Mammary microvascular endothelial cell (primary cell): ENCODE measurements around a stretch of chr18.

DNA sequence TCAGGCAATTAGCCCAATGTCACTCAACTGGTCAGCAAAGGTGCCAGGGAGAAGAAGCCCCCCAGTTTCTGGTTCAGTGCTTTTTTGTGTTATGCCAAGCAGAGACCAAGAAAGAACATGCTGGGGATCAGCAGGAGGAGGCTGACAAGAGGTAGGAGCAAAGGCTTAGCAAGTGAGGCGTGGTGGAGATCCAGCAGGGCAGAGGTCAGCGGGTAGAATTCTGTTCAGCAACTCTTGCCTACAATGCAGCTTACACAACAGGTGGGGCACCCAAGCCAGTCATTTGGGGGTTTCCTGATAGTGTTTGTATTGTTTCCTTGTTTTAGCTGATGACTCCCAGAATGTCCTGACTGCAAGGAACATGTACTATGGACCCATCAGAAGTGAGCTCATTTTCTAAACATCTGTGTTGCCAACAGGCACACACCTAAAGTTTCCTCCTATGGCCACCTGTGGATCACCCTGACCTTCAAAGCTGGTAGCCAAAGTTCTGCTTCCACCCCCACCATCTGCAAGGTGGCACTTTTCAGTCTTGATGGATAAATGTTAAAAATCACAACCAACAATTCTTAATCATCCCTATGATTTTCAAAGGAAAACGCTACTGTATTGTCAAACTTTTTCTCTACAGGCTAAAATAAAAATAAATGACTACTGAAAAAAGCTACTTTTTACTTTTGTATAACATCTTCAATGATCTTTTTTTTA is 28.0 kb downstream of the LPIN2 start:
- RAMPAGE, long total RNA, result no peak

GRCh38 chr18:3014663-3014938 is 1.7 kb upstream of the LPIN2 start:
- RAMPAGE, long total RNA, result no peak

- RAMPAGE, long total RNA, result no peak
These were observed 13.8 kb upstream of the LPIN2 start for GRCh38 chr18:3026597-3027315.

DNA sequence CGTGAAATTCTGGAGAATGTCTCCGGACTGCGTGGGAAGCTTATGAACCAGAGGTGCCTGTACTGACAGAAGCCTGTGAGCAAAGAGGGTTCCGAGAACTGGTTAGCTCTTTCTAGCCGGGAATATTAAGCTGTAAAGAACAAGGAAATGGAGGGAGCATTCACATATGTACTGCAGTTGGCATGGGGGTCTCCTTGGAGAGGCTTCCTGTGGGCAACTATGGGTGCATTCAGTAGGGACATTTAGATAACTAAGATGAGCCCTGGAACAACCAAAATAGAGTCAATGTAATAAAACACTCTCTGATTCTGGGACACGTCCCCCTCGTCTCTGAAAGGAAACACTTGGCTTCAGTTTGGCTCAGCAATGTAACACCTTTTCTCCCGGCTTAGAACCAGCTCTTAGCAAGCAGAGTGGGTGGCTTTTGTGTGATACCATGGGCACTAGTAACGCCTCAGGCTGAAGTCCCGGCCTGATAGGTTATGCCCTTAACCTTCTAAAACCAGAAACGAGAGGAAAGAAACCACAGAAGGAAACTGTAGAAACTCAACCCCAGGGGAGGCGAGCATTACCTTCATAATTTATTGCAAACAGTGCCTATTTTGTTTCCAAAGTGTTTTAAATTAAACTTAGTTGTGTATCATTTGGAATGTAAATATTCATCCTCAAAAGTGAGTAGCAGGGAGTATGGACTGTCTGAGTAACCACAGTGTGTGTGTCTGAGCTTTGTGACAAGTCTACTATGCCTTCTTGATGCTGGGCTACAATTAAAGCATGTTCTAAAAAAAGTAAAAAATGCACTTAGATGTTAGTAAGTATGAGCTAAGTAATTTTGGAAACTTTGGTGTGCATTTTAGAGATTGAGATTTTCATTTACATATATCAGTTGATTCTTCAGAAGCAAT is 48.9 kb upstream of the LPIN2 start:
- RAMPAGE, long total RNA, result no peak

- RAMPAGE, long total RNA, result no peak
These were observed 99.9 kb downstream of the MYOM1 start for GRCh38 chr18:3119610-3120468.

DNA sequence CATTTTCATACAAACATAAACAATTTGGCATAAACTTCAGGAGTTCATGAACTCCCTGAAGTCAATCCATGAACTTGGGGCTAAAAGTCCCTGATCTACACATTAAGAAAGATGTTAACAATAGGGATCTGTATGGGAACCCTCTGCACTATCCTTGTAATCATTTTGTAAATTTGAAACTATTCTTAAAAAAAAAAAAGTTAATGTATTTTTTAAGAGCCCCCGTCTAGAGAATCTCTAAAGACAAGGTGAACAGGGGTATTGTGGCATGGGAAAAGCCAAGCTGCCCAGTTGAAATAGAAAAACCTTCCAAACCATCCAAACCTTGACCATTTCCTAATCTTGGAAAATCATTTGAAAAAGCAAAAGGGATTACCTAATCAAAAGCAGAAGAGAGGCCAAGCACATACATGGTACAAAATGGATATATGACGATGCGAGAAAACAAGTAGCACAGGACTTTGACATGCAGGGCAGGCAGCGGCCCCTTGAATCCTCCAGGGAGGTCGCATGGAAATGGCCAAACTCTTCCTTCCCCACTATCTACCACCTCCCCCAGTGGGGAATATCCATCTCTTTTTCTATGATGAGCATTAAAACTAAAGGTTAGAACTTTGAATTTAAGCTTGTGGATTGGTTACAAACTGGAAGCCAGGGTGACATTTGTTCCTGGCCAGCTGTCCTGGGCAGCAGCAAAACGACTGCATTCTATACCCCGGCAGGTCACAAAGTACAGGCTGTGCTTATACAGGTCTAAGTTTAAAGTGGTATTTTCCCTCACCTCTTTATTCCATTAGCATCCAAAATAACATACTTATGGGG is 24.8 kb downstream of the MYOM1 start:
- RAMPAGE, long total RNA, result no peak

- RAMPAGE, long total RNA, result no peak
These were observed 5.1 kb downstream of the MYOM1 start for GRCh38 chr18:3214556-3215253.

GRCh38 chr18:3217742-3218350 is 1.9 kb downstream of the MYOM1 start:
- RAMPAGE, long total RNA, result no peak

- RAMPAGE, long total RNA, result no peak
These were observed 10.7 kb upstream of the MYOM1 start for GRCh38 chr18:3230296-3230979.

GRCh38 chr18:3261287-3261987 is 496 bp upstream of the MYL12B start:
- RAMPAGE, long total RNA, result no peak

GRCh38 chr18:3401575-3402252 is 48.3 kb upstream of the TGIF1 start:
- RAMPAGE, long total RNA, result no peak

GRCh38 chr18:3495566-3496116 is 45.7 kb downstream of the TGIF1 start:
- RAMPAGE, long total RNA, result no peak

DNA sequence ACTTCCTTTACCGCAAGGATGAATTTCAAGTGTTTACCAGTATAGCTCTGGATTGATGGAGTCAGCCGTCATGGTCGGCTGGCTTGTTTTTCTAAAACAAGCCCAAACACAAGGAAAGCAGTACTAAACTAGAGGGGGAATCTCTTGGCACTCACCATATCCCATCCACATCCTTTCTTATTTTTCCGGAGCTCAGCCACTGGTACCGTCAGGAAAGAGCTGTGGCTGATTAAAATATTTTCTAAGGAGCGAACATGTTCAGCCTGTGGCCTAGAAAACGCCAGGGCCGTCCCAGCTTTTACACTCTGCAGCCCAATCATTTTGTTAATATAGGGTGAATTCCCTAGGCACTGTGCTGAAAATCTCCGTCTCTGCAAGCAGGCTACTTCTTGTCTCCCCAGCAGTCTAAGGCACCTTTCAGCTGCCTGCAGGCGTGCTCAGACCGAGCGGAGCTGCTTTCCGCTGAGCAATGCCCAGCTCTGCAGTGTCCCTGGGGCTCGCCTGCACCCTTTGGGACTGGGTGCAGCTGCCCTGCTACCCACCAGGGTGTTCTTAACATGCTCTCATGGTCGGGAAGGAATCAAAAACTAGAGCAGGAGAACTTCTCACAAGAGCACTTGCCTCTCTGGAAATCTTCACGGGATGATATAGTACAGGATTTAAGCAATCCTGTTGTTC is 59.2 kb downstream of the TGIF1 start:
- RAMPAGE, long total RNA, result no peak

DNA sequence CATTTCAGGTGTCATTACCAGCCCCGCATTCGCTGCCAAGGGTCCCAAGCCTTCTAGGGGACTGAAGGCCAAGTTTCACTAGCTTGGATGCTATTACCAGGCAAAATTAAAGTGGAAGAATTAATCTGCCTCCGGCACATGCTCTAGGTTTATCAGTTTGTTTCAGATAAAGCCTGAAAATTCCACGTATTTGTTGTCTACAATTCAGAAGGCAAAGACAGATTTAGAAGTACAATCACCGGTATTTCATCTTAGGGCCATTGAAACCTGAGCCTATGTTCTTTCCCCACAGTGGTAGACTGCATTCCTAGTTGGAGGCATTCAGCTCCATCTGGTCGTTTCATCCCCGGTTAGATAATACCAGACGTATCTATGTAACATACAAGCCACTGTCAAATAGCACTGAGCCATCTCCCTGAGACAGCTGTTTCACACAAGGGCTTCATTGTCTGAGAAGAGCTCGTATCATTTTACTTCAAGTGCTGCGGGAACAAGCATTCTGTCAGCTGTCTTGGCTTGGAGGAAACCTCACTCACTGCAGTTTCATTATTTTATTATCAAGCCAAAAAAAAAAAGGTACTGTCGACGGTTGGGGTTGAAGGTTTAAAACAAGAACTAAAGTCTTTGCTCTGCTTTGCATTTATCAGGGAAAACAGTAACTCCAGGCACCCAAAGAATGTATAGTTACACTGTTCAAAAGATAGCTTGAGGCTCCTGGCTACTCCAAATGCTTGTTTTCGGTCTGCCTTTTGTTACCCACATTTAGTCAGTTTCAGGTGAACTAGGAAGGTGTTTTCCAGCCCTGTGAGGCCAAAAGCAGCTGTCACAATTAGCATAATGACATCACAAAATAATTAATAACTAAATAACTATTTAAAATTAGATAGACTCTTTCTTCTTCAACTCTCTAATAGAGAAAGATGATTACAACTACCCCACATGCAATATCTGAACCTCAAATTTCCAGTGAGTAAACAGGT is 76.7 kb downstream of the TGIF1 start:
- RAMPAGE, long total RNA, result no peak

GRCh38 chr18:3541715-3542236 is 91.8 kb downstream of the TGIF1 start:
- RAMPAGE, long total RNA, result no peak

DNA sequence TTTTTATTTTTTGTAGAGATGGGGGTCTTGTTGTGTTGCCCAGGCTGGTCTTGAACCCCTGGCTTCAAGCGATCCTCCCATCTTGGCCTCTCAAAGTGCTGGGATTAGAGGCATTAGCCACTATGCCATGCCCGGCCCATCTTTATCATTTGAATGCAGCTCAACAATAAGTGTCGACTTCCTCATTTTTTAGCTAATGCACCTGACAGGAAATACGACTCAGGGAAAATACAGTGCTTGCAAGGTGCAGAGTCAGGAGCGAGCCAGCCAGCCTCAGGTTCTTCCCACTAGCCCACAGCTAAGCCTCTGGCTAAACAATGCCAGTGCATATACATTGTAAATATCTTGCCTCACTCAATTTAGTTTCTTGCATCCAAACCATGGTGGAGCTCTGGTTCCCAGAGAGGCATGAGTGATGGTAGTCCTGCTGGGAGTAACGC is 135.0 kb downstream of the TGIF1 start:
- RAMPAGE, long total RNA, result no peak

- RAMPAGE, long total RNA, result start-site peak on the plus strand at chr18:3594099-3594127, 88 and 54 reads in 2 replicates; start-site peak on the plus strand at chr18:3594410-3594462, 75 and 33 reads in 2 replicates
These were observed 144.3 kb downstream of the TGIF1 start for GRCh38 chr18:3594035-3594816.

DNA sequence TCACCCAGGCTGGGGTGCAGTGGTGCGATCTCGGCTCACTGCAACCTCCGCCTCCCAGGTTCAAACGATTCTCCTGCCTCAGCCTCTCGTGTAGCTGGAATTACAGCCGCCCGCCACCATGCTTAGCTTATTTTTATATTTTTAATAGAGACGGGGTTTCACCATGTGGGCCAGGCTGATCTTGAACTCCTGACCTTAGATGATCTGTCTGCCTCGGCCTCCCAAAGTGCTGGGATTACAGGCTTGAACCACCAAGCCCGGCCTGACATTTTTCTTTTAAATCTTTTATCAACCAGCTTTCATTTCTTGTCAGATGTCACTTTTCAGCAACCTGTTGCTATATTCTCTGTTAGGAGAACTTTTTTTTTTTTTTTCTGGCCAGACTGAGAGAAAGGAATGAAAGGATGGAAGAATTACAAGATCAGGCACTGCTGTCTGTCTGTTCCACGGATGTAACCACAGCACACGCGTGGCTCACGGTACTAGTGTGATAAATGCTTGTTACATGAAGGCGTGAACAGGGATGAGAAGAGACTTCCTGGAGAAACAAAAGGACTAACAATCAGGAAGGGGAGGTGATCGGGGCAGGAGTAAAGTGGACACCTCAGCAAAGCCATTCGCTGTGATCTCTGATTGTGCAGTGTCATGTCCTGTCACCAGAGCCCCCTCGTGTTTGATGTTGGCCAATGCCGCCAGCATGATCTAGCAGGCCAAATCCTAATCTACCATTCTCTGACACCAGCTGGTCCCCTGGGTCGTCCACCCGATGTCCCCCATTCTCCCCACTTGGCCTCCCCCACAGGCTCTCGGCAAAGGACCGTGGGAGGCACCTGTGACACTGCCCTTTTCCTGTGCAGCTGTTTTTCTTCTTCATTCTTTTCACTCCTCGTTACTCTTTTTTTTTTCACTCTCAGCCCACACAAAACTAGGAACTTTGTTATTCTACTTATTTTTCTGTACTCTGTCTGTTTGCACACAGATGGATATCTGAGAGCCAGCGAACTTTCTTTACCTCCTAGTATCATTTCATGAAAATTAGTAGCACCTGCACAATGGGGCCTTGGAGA is 146.6 kb downstream of the TGIF1 start:
- RAMPAGE, long total RNA, result no peak

GRCh38 chr18:3652257-3653266 is 202.6 kb downstream of the TGIF1 start:
- RAMPAGE, long total RNA, result no peak

- RAMPAGE, long total RNA, result no peak
These were observed 250.2 kb downstream of the TGIF1 start for GRCh38 chr18:3700144-3700670.